Epithelial cell of proximal tubule (primary cell): Measurements from ENCODE around the gene LYG2.

DNA sequence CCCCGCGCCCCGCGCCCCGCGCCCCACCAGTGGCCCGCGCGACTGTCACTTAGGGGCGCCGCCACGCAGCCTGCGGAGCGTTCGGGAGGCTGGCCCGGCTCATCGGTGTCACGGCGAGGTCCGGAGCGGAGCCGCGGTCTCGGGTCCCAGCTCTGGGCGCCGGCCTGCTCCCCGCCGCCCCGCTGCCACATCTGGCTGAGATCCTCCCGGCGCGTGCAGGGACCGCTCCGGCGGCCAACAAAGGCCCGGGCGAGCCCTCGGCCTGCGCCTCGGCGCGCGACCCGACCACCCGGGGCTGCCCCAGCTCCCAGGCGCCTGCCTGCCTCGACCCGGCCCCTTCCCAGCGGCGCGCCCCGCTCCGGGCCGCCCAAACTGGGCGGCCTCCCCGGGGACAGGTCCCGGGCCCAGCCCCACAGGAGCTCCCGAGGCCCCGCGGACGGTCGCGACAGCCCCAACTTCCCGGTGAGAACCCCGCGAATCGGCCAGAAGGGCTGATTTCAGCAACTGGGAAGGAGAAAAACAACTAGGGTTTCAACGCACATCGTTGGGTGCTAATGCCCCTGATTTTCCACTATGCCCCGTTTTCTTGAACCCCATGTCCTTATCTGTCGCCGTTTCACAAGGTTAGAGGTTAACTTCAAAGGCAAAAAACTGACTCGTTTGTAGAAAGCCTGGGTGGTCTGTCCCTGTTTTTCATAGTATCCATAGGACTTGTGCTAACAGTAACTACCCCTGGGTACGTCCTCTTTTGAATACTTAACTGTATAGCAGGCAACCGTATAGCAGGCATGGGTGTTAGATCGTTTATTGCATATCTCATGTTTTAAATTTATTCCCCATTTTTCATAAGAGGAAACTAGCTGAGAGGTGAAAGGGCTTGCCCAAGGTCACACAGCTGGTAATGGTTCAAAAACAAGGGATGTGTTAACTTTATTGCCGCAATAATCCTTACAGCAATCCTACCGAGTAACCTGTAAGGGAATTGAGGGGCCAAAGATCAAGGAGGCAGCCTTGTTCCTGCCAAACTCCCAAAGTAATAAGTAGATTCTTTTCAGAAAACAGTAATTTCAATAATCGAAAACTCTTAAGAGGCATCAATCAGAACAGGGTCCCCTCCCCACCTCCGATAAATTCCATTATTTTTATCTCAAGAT, 679 bp upstream of the MGAT4A start:
- RAMPAGE, long total RNA = no peak
- RRBS = 2% methylated on average over 32 of the region's 80 CpGs

DNA sequence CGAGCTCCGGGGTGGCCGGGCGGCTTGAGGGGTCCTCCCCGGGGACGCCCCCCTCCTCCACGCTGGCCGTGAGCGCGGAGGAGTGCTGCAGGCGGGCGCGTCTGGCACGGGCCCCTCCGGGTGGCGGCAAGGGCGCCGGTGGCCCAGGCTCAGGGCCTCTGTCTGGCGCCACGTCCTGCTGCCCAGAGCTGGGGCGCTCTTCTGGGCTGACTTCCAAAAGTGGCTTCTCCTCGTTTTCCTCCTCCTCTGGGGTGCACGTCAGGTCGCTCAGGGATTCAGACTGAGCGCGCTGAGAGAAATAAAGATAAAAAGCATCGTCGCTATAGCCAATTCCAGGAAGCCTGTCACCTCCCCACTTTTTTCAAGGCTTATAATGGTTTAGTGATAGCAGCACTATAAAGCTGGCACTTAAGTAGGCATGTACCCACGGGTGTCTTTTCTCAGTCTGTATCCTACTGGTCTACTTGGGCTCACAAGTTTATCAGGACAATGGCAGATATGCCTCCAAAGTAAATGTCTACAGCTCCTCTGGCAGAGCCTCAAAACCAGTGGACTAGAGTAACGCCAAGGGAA, 92.4 kb upstream of the MGAT4A start:
- RAMPAGE, long total RNA = no peak
- RRBS = 47% methylated on average over 12 of the region's 30 CpGs

DNA sequence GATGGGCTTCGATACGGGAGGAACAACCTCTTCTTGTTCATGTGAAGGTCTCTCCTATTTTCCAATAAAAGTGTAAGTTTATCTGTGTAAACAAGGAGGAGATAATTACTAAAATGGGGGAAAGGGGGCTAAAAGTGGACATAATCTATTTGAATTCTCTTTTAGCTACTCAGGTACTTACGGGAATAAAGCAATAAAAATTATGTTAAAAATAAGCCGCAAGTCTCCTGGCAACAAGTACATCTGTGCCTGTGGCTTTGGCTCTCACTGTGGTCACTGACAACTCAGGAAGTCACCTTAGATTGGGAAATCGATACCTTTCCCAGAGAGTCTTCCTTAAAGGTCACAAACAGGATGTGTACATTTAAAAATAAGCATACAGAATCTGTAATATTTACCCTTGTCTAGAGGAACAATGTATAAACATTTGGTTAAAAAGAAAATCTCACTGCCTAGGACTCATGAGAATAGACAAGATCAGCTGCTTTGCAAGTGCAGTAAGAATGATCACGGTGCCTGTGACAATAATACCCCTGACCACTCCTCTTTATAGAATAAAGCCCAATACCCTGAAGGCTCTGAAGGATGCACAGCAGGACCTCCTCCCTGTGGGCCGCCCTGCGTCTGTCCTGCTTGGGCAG, 97.8 kb upstream of the MGAT4A start:
- RAMPAGE, long total RNA = no peak
- RRBS = no CpG with 5 or more reads among the region's 8 CpGs

- RAMPAGE, long total RNA = no peak
- RRBS = no CpG with 5 or more reads among the region's 9 CpGs
These were observed 102.5 kb downstream of the CRACDL start for GRCh38 chr2:98833286-98834166.

GRCh38 chr2:99255556-99255930, at the start of gene LYG2:
LYG2 (minus strand) TSS chr2:99255666.
- RAMPAGE, long total RNA = no peak
- RRBS = no CpG with 5 or more reads among the region's 2 CpGs

DNA sequence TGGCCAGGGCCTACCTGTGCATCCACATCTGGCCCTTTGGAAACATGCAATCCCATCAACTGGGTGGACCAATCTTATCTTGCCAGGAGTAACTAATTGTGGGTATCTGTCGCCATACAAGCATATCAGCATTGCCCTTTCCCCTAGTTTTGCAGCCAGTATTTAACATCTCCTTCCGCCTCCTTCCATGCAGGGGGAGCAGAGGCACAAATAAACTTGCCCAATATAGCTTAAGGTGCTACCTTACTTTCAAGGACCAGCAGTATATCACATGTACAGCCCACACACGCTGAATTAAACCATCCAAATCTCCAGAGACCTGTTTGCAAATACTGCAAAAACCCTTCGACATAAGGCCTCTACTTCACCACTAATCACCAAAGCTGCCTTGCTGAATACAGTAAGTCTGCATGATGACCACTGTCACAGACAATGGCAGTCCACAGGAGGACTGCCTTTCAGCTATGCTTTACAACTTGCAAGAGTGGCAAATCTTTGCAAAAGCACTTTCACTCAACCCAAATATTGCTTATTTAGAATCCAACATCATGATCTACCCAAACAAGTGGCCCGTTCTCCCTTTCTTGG, 68.1 kb downstream of the EIF5B start:
- RAMPAGE, long total RNA = no peak
- RRBS = no CpG with 5 or more reads among the region's 5 CpGs

DNA sequence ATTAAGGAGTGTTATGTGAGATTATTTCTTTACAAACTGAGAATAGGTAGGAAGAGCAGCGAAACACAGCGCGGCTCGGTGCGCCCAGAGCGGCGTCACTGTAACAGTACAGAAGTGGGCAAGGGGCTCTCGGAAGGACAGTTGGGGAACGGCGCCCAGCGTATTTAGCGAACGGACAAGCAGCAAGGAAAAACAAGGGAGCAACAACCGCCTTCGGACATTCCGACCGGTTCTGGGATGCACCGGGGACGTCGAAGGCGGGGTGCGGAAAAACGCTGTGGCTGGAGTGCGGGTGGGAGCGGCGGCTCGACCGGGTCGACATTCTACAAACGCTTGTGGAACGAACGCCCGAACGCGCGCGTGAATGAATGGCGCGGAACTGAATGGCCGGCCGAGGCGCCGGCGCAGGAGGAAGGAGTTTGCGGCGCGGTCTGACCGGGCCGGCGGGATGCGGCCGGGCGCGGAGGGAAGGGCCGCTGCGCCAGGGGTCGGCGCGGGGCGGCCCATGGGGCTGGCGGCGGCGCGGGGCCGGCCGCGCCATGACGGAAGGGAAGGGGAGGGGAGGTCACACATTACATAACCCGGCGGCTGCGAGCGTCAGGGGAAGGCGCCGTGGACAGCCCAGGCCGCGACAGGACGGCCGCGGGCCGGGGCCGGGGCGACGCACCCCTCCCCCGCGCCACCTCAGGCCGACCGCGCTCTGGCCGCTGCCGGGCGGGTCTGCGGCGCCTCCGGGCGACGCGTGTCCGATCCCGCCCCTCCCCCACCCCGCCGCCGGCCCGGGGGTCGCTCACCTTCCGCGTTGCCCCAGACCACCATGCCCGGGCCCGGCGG, 577 bp downstream of the REV1 start:
- RAMPAGE, long total RNA = no peak
- RRBS = 2% methylated on average over 66 of the region's 109 CpGs

DNA sequence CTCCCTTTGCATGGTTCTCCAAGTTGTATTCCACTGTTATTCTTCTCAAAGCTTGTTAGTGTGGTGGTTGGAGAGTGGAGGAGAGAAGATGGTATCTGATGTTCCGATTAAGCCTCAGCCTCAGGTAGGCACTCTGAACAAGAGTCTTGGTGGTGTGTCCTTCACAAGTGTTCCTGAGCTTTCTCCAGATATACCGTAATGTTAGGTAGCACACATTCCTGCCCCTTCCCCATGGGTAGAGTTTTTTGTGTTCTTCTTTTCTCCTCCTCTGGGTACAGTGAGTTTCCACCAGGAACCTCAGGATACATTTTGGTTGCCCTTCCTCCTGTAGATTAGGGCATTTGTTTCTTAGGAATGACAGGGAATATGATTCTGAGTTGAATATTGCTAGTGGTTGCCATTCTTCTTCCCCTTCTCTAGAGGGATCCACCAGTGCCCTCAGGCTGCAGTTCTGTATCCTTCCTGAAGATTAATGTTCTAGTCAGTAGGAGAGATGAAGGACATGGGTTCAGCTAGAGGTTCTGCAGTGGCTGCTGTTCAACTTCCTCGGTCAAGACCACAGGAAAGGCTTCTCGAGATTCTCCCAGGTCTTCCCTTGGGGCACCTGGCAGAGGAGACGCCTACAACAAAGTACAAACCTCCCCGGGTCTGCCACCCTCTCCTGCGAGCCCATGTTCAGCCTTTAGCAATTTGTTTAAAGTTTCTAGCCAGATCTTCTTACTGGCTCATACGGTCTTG, 325.6 kb downstream of the AFF3 start:
- RAMPAGE, long total RNA = no peak
- RRBS = no CpG with 5 or more reads among the region's 8 CpGs

DNA sequence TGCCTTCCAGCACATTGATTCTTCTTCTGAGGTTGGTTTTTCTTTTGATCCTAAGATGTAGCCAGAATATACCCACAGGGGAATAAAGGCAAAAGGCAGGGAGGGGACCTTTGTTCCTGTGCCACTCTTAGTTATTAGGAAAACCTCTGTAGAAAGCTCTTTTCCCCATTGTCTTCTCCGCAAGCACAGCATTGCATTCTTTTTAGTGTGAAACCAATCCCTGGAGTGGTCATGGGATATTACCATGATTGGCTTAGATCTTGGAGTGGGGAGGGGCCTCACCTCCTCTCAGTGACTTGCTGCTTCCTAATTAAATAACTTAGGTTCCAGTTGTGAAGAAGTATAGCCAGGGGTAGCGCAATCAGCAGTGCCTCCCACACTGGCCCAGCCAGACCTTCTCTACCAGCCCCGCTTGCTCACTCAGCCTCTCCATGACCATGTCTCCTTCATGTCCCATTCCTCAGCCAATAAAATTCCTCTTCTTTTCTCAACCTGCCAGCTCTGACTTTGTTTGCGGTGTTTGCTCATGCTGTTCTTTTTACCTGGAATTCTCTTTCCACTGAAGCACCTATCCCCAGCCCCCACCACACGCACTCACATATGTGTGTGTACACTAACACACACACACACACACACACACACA, 50.0 kb upstream of the AFF3 start:
- RAMPAGE, long total RNA = no peak
- RRBS = no CpG with 5 or more reads among the region's 5 CpGs

GRCh38 chr2:100786291-100786670, 33.7 kb upstream of the NPAS2 start:
- RAMPAGE, long total RNA = no peak
- RRBS = no CpG with 5 or more reads among the region's 7 CpGs

DNA sequence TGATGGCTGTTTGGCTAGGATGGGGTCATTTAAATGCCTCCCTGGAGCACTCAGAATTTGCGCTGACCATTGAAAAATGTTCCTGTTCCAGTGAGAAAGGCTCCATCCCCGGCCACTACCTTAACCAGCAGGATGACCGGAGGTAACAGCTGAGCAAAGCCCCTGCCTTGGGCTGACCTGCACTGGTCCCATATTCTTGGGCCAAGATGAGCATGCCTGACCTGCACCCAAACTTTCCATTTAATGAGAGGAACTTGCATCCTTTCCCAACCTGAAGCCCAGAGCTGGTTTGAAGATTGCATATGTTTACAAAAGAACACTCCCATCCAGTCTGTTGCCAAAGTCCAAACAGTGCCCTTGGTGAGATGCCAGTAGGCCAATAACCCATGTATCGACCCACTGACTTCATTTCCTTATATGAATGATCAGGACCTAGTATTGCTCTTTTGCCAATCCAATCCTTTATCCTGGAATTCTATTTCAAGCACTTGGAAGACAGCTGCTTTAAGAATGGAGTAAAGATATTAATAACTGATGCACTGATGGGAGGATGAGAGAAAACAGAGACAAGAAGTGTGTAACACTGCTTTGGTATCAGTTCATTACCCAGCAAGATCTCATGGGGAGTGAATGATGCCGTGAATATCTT, 5.4 kb upstream of the NPAS2 start:
- RAMPAGE, long total RNA = no peak
- RRBS = no CpG with 5 or more reads among the region's 5 CpGs

GRCh38 chr2:100853264-100854091, 33.5 kb downstream of the NPAS2 start:
- RAMPAGE, long total RNA = no peak
- RRBS = no CpG with 5 or more reads among the region's 16 CpGs

DNA sequence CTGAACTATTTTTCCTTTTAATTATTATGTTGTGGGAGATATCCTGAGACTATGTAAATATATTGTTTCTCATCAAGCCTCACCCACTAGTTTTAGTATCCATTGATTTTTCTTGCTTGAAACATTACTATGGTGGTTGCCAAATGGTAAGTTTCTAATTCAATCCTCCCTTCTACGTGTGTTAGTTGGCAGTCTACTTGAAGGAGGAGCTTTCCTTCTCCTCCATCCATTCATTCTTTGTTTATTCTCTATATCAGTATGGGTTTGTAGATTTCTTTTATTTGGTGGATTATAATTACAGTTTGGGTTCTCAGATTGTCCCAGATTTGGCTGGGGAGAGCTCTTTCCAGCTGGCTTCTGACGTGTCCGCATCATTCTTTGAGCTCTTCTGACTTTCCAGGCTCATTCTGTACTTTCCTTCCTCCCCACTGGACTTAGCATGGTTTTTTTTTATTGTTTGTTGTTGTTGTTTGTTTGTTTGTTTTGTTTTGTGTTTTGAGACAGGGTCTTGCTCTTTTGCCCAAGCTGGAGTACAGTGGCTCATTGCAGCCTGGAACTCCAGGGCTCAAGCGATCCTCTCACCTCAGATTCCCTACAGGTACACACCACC, 40.6 kb downstream of the NPAS2 start:
- RAMPAGE, long total RNA = no peak
- RRBS = no CpG with 5 or more reads among the region's 4 CpGs

GRCh38 chr2:100904492-100905029, 84.6 kb downstream of the NPAS2 start:
- RAMPAGE, long total RNA = no peak
- RRBS = no CpG with 5 or more reads among the region's 3 CpGs

- RAMPAGE, long total RNA = no peak
- RRBS = no CpG with 5 or more reads among the region's 6 CpGs
These were observed 66.6 kb upstream of the RPL31 start for GRCh38 chr2:100935359-100936013.

DNA sequence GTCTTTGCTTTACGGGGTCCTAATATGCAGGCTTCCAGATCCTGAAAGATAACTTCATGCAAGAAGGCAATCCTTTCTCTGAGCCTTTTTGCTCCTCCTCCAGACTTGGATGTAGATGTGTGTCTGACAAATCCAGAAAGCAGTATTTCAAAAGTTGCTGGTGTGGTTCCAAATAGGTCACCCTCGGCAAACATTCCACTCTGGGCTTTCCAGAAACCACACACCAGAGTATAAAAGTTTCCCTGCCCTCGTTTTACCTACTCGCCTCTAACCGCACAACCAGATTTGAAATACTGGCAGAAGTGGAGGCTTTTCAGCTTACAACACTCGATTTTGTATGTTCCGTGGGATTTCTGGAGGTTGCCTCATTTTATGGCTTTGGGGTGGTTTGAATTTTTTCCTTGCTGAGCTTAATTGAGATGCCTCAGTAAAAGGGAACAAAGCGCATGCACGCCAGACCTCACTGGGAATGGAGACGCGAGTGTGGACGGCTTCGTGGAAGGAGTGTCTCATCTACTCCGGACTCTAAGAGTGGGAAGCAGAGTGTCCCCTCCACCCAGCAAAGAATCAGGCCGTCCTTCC, 44.1 kb upstream of the RPL31 start:
- RAMPAGE, long total RNA = no peak
- RRBS = no CpG with 5 or more reads among the region's 15 CpGs

- RAMPAGE, long total RNA = no peak
- RRBS = 0% methylated on average over 1 of the region's 44 CpGs
These were observed 754 bp downstream of the RPL31 start for GRCh38 chr2:101002454-101003631.

GRCh38 chr2:101112385-101113229, 38.6 kb downstream of the TBC1D8 start:
- RAMPAGE, long total RNA = no peak
- RRBS = no CpG with 5 or more reads among the region's 13 CpGs

- RAMPAGE, long total RNA = no peak
- RRBS = no CpG with 5 or more reads among the region's 11 CpGs
These were observed 37.6 kb downstream of the TBC1D8 start for GRCh38 chr2:101113230-101114301.

GRCh38 chr2:101149239-101150452, 1.5 kb downstream of the TBC1D8 start:
- RAMPAGE, long total RNA = no peak
- RRBS = no CpG with 5 or more reads among the region's 25 CpGs